Measurements from ENCODE around the gene RTN4IP1.

GRCh38 chr6:106195609-106196120 is 109.5 kb downstream of the PRDM1 start:
- PRO-cap, result no peak

- PRO-cap, result no peak
Measured at GRCh38 chr6:106272453-106272985, 53.0 kb downstream of the ATG5 start.

- PRO-cap, result no peak
Measured at GRCh38 chr6:106447794-106448531, 87.4 kb downstream of the CRYBG1 start.

DNA sequence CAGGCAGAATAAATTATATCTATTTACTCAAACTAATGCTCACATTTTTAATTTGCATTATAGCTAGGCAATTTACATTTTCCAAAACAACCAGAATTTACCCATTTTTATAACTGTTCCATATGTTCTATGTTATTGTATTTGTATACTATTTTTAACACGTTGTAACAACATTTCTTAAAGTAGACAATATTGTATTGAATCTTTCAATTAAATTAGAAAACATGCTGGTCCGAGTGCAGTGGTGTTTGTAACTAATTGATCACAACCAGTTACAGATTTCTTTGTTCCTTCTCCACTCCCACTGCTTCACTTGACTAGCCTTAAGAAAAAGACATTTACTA is 94.1 kb downstream of the CRYBG1 start:
- PRO-cap, result no peak

GRCh38 chr6:106516524-106516904 is 112.8 kb downstream of the RTN4IP1 start:
- PRO-cap, result no peak

GRCh38 chr6:106524772-106525511 is 104.4 kb downstream of the RTN4IP1 start:
- PRO-cap, result no peak

- PRO-cap, result no peak
Measured at GRCh38 chr6:106571745-106572393, 57.4 kb downstream of the RTN4IP1 start.

DNA sequence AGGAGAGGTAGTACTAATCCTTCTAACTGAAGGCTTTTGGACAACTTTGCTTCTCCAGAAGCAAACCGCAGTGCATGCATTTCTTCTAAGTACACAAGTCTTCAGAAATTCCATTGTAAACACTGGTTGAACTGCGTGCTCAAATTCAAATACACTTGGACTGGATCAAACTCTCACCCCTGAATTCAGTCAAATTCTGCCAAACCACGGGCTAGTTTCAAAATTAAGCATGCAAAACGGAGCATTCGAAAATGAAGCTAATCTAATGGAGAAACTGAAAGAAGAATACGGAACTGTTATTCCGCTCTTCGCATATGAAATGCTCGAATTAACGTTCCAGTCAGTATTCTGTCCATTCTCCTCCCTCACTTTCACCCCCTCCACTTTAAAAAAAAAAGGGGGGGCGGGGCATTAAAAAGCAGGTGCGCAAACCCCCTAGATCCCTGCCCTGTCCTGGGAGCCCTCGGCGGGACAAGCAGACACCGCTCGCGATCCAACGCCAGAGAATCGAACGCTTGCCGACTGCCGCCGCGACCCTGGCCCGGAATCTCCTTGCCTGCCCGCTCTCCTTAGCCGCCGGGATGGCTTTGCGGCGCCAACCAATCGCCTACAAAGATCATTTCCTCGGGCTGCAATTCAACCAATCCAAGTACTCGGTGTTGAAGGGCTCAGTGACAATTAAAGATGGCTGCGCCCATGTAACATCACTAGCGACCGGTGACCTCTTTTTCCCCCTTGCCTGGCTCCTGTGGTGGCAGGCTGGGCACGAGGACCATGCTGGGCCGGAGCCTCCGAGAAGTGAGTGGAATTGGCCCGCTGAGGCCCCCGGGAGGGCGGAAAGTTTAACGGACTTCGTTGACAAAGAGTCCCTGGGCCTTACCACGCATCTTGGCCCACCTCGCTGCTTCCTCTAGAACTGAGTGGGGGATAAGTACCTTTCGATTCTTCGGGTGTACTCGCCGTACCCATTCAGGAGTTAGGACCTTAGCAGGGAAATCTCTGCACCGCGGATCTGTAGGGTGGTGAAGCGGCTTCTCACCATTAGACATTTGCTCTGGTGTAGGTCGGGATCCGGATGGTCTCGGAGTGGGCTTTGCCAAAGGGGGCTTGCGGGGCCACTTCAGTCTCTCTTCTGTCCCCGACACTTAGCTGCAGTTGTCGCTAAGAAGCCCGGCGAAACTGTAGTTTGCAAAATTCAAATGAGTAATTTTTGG is at the start of gene RTN4IP1:
Gene RTN4IP1 (minus strand): TSS at position 591 of the 1,214 bp plus-strand sequence.
- PRO-cap, result bidirectional peak, plus-strand start at position 671 of the sequence, minus-strand start at position 589 of the sequence; bidirectional peak, plus-strand start at position 1,041 of the sequence, minus-strand start at position 918 of the sequence

DNA sequence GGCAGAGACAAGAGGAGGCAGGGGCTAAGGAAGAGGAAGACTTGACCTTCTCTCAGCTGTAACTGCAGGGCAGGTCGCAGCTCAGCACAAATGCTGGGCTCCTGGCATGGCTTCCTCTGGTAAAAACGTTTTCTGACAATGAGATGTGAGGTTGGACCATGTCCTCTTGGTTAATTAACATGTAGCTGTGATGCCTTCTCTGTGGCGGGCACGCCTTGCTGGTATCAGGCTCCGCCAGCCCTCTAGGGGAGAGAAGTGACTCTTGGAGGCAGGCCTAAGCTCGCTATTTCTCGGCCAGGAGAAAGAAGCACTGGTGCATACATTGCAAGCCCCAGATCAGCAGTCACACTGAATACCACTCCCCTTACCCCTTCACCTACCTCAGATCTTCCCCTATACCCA is 64.9 kb downstream of the QRSL1 start:
- PRO-cap, result bidirectional peak, plus-strand start at position 287 of the sequence, minus-strand start at position 127 of the sequence

DNA sequence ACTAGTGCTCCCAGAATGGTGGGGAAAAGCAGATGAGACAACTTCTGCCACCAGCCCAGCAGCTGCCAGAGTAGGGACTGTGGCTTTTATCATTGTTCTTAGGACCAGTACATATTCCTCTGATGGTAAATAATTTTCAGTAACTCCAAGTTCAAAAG is 112.3 kb downstream of the QRSL1 start:
- PRO-cap, result no peak

GRCh38 chr6:106757299-106757644 is 127.9 kb downstream of the QRSL1 start:
- PRO-cap, result no peak

GRCh38 chr6:106764394-106765122 is 135.2 kb downstream of the QRSL1 start:
- PRO-cap, result no peak

- PRO-cap, result no peak
Measured at GRCh38 chr6:106786851-106787607, 157.7 kb downstream of the QRSL1 start.

DNA sequence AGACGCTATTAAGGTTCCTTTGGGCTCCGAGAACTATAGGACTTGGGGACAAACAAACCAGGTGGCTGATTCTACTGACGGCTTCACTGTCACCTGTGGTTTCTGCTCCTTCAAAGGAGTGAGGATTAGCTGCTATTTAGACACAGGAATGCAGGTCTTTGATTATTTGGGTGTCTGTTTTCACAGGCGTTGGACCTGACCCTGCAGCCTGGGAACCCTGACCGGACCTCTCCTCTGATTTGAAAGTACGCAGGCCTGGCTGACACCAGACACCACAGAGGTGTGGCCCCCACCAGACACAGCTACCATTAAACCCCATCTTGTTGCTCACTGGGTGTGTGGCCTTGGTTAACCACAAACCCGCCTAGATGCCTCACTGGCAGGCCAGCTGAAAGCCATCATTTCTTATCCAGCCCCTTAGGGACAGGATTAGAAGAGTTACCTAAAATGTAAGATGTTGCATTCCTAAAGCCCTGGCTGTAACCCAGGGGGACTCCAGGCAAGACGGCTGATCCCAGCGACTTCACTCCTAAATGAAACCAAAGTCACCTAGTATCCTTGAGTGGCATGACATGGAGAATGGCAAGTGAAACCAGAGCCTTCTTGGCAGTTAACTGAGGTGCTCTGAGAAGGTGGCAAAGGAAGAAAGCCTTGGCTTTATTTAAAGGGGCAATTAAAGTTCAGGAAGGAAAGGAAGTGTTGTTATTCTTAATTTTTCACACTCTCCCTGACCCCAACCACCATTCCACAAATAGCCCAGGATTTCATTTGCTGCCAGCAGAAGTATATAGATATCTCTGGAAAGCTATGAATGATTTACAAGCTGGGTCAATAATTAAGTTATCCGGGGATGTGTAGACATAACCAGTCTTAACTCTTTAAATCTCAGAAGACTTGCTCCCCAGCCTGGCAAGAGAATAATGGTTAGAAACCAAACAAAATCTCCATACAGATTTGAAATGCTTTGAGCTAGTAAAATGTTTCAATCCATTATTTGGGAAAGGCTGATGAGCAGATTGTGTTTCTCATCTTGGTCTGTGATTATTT is 169.9 kb downstream of the QRSL1 start:
- PRO-cap, result no peak

DNA sequence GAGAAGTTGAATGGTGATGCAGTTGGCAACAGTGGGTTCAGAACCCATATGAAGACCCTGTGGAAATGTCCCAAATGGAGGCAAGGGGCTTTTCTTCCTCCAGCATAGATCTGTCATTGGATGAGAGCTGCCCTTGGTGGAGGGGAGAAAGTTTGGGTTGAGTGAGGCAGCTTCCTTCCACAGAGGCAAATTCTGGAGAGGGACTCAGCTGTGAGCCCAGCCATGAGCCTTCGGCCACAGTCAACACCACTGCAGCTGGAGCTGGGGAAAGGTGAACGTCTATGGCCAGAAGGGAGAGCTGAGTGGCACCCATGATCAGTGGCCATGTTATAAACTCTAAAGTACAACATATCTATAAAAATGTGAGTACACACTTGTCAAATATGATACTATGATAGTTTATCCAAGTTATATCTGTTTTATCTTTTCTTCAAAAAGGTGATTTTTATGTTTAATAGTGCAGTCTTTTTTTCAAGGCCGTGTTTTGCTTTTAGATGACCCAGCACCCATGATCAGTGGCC is 114.8 kb downstream of the CD24 start:
- PRO-cap, result no peak

DNA sequence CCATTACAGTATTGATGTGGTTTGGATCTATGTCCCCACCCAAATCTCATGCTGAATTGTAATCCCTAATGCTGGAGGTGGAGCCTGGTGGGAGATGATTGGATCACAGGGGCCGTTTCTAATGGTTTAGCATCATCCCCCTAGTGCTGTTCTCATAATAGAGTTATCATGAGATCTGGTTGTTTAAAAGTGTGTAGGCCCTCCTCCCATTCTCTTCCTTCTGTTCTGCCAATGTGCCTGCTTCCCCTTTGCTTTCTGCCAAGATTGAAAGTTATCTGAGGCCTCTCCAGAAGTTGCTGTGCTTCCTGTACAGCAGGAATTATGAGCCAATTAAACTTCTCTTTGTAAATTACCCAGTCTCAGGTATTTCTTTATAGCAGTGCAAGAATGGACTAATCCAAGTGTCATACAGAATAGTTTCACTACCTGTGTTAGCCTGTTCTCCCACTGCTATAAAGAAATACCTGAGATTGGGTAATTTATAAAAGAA is 100.1 kb downstream of the CD24 start:
- PRO-cap, result no peak

DNA sequence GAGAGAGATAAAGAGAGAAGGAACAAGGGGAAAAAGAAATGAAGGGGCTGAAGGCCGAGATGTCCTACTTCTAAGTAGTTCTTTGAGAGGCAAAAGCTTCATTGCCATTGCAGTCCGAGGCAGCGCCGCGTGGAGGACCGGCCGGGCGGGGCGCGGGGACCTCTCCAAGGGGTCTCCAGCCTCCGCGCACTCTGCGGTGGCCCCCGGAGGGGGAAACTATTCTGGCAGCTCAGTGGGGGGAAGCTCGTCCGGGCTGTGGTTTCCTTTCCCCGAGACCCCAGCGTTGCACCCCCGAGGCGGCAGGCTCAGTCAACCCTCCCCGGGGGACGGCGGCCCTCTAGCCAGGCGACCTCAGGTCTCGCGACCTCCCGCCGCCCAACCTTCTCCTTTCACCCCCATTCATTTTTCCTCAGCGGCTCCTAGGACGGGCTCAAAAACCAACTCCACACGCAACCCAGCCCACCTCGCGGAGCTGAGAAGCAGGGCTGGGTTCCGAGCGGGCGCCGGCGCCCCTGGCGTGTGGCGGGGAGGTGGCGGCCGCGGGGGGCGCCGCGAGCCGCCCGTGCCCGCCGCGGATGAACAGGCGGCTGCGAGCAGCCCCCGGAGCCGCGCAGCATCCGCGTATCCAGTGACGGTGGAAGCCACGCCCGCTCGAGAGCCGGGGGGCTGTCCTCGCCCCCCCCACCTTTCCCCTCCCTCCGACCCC is 445 bp upstream of the SOBP start:
- PRO-cap, result bidirectional peak, plus-strand start at position 107 of the sequence, minus-strand start outside the sequence; bidirectional peak, plus-strand start outside the sequence, minus-strand start at position 521 of the sequence

GRCh38 chr6:107550260-107551052 is 60.5 kb downstream of the SOBP start:
- PRO-cap, result no peak

DNA sequence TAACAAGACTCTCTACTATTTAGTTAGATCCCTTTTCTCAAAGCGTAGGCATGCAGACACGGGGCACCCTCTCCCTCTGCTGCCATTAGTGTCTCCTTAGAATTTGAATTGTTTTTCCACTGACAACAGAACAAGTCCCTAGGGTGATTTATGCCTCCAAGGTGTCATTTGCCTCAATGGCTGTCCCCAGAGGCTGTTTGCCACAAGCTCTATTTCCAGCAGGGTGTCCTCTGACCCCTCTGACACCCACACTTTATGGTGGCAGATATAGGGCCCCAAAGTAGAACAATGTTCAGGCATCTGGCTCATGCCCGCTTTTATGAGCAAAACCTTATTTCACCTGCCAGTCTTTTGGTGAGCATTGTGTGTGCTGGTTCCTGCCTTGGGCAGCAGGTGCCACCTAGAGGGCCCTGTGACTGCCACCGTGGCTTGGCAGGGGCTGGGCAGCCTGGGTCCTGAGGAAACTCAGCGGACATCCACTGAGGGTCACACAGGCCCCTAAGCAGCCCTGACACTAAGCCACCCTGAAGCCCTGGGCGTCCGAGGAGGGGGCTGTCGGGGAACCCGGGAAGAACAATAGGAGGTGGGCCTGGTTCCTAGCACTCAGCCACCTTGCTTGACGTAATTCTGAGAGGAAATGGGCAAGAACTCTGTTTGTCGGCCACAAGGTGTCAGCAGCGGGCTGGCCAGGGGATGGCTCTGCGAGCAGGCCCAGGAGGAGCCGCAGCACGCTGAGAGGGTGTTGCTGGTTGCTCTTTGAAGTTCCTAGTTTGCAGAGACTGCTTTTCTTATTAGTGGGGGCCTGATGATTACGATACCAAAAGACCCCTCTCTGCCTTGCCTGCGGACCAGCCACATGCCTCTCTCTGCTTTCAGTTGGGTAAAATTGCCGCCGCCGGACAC is 149.0 kb downstream of the SCML4 start:
- PRO-cap, result unidirectional peak, minus-strand start at position 638 of the sequence

DNA sequence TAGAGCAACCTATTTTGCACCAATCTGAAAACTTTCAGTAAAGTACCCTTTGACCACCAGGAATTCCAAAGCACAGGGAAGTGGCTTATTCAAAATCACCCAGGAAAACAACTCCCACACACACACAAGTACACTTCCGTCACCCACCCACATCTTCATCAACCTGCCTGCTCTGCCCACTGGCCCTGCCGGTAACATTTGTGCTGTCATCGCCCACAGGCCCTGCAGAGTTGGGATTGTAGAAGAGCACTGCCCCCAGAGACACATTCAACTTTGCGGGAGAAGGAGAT is 19.3 kb upstream of the SCML4 start:
- PRO-cap, result no peak